HCT116 (cell line): Measurements from ENCODE around the gene DIP2C.

- RRBS: 96% methylated on average over 3 of the region's 17 CpGs
Observed at GRCh38 chr10:450847-451731, 238.4 kb downstream of the DIP2C start.

DNA sequence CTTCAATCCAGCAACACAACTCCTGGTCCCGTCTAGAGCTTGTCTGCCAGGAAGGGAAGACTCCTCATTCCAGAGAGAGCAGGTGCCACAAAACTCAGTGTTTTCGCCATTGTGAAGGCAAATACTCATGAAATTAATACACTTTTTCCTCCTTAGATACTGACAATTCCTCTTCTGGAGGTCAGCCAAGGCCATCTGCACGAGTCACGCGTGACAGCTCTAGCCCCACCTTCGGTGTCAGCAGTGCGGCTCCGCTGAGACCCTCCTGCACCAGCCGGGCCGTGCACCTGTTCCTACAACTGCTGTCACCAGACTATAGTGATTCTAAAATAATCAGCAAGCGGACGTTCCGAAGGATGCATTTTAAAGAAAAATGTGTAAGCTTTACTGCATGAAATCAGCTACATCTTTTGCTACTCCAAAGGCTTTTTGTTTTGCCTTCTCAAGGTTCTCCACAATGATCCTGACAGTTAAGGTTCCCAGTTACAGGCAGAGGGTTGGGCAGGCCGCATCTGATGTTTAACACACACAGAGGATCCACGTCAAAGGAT, 127.7 kb downstream of the DIP2C start:
- RRBS: no CpG with 5 or more reads among the region's 15 CpGs

DNA sequence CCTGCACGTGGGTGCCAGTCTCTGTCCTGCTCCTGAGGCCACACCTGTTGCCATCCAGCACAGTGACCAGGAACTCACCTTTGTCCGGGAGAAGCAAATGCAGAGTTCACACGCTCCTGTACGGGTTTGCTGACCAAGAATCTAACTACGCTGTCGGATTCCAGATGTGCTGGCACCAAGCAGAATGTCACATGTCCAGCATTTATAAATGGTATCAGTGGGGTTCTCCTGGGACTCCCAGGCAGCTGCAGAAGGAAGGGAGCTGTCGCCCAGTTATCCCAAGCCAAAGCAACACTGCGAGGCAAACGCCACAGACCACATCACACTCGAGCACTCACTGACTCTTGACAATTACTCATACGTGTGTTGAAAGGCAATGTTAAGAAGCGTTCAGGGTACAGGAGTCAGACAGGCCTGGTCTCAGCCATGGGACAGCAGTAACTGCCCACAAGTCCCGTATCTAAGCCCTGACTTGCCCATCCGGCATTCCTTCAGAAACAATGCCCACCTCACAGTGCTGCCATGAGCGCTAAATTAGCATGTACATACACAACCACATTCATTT, 113.4 kb downstream of the DIP2C start:
- RRBS: no CpG with 5 or more reads among the region's 15 CpGs

DNA sequence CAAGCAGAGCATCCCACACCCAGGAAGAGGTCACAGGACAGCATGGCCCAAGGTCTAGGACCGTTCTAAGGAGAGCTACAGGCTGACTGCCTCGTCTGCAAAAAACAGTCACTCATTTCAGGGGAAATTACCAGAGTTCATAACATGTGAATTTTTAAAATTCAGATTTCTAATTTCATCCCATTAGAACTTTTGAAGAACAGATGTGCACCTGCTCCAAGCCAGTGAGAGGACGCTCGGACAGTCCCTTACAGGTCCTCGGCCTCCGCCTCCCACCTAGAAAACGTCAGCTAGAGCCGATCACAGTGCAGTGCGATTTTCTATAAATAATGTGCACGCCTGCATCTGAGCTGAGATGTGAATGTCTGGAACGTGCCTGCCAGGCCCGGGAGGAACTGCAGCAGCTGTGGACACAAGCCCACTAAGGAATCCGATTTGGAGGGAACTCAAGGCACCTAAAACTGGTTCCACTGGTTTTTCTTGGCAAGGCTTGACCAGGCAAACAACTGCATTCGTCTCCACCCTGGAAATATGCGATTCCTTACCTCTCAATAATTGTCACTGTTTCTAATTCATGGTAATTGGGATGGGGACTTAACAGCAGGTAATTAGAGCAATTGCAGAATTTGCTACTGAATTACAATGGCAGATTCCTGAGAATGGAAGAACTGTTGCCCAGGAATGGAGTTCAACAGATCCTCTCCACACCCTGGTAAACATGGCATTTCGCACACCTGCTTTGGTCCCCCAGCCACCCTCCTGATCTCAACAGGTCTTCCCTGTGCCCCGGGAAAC, 76.2 kb downstream of the DIP2C start:
- RRBS: no CpG with 5 or more reads among the region's 17 CpGs

DNA sequence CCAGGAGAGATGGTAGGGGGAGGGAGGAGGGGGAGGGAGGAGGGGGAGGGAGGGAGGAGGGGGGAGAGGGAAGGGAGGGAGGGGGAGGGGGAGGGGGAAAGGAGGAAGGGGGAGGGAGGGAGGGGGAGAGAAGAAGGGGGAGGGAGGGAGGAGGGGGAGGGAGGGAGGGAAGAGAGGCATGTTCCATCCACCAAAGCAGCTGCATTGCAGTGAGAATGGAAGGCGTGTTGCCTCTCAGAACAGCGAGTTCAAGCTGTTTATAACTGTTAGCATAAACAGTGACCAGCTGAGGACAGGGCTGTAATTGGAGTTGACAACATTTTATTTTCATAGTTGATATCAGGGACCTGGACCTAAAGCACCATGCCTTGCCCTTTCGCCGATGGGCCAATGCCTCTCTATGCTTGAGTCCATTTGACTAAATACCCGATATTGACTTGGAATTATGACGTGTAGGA, 67.2 kb downstream of the DIP2C start:
- RRBS: no CpG with 5 or more reads among the region's 6 CpGs

GRCh38 chr10:652260-652688, 37.2 kb downstream of the DIP2C start:
- RRBS: no CpG with 5 or more reads among the region's 13 CpGs

GRCh38 chr10:660920-661701, 28.4 kb downstream of the DIP2C start:
- RRBS: no CpG with 5 or more reads among the region's 17 CpGs

GRCh38 chr10:663695-664689, 25.5 kb downstream of the DIP2C start:
- RRBS: no CpG with 5 or more reads among the region's 27 CpGs

DNA sequence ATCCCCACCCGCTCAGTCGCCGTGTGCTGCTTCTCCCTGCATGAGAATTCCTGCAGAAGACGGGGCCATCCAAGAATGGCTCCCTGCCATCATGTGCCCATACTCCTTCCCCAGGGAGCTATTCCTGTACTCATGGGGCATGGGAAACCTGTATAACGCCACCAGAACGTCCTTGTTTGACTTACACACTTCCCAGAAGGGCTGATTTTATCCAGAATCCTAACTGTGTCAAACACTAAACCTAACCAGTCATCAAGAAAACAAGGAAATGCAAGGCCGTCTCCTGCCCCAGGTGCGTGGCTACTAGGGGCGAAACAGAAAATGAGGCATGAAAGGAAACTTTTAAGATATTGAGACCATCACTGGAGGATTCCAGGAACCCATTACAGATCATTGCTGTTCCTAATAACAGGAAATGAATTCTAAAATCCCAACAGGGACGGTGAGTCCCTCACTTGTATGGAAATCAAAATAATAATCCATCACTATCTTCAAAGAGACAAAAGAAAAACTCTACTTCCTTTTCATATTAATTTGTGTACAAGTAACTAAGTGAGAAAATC, 15.9 kb downstream of the DIP2C start:
- RRBS: no CpG with 5 or more reads among the region's 10 CpGs

- RRBS: no CpG with 5 or more reads among the region's 39 CpGs
Observed at GRCh38 chr10:683020-684215, 6.0 kb downstream of the DIP2C start.

DNA sequence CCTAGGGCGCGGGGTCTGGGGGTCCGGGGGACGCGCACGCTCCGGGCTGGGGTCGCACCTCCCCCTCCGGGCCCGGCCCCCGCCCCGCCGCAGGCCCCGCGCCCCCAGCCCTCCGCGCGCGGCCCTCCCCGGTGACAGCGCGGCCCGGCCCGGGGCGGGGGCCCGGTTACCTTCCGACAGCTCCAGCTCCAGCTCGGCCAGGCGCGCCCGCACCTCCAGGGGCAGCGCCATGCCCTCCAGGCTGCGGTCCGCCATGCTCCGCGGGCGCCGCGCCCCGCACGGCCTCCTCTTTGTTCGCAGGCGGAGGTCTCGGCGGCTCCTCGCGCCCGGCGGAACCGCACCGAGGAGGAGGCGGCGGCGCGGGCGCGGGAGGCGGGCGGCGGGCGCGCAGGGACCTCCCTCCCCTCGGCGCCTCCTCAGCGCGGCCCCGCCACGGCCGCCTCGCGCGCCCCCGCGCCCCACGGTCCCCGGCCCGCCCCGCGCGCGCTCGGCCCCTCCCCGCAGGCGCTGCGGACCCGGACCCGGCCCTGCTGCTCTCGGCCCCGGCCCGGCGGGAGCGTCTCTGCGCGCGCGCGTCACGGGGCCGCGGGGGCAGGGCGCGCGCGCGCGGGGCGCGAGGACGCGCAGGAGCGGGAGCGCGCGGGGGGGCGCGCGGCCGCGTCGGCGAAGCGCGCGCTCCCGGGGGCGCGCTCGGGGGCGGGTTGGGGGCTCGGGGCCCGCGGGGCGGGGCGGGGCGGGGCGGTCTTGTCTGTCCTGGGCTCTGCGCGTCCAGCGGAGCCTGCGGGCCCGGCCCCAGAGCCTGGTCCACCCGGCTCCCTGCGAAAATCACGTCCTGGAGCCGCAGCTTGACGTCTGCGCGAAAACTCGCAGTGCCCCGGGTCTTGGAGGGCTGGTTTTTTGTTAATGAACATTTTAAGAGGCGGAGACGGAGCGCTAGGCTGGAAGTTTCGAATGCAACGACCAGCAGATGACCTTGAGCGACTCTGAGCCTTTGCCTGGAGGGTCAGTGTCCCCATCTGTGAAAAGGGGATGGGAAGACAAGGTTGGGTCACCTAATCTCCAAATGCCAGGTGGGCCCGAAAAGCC, at the start of gene DIP2C:
Gene DIP2C (minus strand): TSS at position 345 of the 1,086 bp plus-strand sequence.
- RRBS: 2% methylated on average over 31 of the region's 157 CpGs

- RRBS: no CpG with 5 or more reads among the region's 4 CpGs
Observed at GRCh38 chr10:823606-824065, 107.9 kb downstream of the LARP4B start.

DNA sequence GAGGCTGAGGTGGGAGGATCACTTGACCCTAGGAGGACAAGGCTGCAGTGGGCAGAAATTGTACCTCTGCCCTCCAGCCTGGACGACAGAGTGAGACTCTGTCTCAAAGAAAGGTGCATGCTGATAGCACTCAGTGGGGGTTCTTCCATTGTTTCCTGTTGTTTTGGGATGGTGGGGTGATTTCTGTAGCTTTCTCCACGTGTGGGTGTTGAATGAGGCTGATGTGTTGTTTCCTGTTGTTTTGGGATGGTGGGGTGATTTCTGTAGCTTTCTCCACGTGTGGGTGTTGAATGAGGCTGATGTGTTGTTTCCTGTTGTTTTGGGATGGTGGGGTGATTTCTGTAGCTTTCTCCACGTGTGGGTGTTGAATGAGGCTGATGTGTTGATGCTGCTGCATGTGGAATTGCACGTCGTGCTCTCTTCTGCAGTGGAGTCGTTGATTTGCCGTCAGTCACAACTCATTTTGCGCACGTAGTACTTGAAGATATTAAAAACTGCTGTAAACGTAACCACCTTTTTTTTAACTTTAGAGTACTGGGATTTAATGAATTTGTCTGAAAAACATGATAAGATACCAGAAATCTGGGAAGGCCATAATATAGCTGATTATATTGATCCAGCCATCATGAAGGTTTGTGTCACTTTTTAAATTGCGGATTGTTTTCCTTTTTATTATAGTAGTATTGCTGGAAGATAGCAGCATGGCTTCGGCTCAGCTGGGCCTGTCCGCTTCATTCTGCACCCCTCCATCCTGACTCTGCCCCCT, 15.6 kb downstream of the IDI2 start:
- RRBS: no CpG with 5 or more reads among the region's 14 CpGs

DNA sequence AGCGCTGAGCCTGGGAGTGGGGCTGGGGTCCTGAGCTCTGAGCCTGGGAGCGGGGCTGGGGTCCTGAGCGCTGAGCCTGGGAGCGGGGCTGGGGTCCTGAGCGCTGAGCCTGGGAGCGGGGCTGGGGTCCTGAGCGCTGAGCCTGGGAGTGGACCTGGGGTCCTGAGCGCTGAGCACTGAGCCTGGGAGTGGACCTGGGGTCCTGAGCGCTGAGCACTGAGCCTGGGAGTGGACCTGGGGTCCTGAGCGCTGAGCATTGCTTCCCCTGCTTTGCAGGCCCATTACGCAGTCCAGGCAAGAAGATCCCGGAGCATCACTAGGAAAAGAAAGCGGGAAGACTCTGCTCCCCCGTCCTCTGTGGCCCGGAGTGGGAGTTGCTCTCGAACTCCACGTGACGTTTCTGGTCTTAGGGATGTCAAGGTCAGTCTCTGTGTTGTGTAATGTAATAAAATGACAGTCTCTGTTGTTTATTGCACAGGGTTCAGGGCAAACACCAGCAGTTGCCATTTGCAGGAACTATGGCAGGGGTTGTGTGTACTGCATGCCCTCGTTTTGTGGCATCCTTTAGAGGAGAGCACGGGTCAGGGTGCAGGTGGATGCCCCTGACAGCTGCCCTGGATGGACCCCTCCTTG, 10.1 kb downstream of the IDI2 start:
- RRBS: 98% methylated on average over 4 of the region's 20 CpGs

GRCh38 chr10:1063250-1063870, 7.2 kb downstream of the WDR37 start:
- RRBS: no CpG with 5 or more reads among the region's 7 CpGs

DNA sequence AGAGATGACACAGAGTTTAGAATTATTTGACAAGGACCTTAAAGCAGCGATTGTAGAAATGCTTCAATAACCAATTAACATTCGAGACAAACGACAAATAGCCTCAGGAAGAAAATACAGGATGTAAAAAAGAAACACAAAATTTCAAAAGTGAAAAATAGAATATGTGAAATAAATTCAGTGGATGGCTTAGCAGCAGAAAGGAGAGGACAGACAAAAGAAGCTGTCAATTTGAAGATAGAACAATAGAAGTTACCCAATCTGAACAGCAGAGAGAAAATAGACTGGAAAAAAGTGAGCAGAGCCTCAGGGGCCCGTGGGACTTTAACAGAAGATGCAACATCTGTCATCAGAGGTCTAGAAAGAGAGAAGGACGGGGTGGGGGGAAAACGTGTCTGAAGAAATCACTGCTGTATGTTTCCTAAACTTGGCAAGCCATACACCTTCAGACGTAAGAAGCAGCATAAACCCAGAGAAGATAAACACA, 7.8 kb downstream of the WDR37 start:
- RRBS: no CpG with 5 or more reads among the region's 7 CpGs

- RRBS: no CpG with 5 or more reads among the region's 27 CpGs
Observed at GRCh38 chr10:1093955-1095545, 38.4 kb downstream of the WDR37 start.

DNA sequence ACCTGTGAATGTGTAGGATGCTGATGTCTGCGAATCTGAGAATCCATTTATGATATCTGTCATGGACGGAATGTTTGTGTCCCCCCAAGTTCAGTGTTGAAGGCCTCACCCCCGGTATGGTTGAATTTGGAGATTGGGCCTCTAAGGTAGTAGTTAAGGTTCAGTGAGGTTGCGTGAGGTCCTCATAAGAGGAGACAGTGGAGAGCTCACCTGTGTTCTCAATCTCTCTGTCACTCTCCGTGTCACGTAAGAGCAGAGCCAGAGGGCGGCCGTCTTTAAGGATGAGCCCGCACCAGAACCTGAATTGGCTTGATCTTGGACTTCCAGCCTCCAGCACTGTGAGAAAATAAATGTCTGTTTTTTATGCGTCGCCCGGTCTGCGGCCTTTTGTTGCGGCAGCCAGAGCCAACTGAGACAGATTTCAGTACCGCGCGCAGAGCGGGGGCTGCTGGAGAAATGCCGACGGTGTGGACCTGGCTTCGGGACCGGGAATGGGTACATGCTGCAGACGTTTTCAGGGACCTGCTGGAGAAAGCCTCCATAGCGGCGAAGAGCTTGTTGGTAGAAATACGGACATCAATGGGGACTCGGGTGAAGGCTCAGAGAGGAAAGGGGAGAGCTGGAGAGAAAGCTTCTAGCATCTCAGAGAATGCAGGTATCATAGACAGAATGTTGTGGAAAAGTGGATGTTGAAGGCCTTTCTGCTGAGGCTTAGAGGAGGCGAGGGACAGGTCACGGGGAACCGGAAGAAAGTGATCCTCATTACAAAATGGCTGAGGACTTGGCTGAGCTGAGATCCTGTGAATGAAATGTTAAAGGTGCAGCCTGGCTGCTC, 40.3 kb downstream of the WDR37 start:
- RRBS: no CpG with 5 or more reads among the region's 30 CpGs

- RRBS: 95% methylated on average over 6 of the region's 50 CpGs
Observed at GRCh38 chr10:1159293-1160171, 103.3 kb downstream of the WDR37 start.

- RRBS: no CpG with 5 or more reads among the region's 21 CpGs
Observed at GRCh38 chr10:1187866-1189017, 132.1 kb downstream of the WDR37 start.